Bile duct (tissue), 1 donor: ENCODE measurements around the genes ARL6IP1 and TMC7.

DNA sequence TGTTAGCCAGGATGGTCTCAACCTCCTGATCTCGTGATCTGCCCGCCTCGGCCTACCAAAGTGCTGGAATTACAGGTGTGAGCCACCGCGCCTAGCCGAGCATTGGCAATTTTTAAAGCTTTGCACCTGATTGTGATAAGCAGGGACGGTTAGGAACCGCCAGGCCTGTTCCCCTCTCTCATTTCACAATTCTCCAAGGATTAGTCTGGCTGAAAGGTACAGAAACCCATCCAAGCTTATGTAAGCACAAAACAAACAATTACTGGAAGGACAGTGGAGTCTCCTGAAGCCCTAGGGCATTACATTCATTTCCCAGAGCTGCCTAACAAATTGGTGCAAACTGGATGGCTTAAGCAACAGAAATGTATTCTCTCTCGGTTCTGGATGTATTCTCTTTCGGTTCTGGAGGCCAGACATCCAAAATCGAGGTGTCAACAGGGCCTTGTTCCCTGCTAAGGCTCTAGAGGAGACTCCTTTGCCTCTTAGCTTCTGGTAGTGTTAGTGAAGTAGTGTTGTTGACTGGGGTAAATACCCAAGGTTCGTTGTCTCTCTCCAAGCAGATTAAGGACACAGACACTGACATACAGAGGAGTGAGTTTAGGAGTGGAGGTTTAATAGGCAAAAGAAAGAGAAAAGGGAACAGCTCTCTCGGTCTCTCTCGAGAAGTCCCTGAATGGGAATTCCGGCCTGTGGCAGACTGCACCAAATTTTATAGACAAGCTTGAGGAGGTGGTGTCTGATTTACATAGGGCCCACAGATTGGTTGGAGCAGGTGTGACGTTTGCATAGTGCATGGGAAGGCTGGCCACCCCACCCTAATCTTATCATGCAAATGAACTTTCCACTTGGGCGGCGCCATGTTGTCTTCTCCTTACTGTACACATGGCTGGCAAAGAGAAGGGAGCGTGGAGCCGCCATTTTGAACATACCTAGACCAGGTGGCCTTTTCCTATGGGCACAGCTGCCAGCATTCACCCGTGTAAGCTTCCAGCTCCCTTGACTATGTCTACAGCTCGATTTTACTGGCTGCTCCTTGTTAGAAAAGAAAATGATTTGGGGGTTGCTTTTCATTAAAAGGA lies 66.4 kb downstream of the MARF1 start:
- PRO-cap: no peak

- PRO-cap: no peak
Measured at GRCh38 chr16:15634621-15635120, 8.3 kb downstream of the MARF1 start.

GRCh38 chr16:15704214-15704906 lies 54.3 kb downstream of the NDE1 start:
- PRO-cap: no peak

- PRO-cap: no peak
Measured at GRCh38 chr16:15960984-15961560, 11.7 kb downstream of the ABCC1 start.

DNA sequence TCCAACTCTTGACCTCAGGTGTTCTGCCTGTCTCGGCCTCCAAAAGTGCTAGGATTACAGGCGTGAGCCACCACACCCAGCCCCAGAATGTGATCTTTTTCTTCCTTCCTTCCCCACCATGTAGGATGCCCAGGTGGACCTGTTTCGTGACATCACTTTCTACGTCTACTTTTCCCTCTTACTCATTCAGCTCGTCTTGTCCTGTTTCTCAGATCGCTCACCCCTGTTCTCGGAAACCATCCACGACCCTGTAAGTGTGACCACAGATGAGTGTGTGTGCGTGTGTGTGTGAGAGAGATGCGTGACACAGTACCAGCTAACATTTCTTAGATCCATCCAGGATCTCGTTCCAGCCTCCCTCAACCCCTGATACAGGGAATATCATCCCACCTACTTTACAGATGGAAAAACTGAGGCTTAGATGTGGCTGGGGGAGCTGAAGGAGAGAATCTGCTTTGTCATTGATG lies 67.0 kb downstream of the ABCC1 start:
- PRO-cap: no peak

DNA sequence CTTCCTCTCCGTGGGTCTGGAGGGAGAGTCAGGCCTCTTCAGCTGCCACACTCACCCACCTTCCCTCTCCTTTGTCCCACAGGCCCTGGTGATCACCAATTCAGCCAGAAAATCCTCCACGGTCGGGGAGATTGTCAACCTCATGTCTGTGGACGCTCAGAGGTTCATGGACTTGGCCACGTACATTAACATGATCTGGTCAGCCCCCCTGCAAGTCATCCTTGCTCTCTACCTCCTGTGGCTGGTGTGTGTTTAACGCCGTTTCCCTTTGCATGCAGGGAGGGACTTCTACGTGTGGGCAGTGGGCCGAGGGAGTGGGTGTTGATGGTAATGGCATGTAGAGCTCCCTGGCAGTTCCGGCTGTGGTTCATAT lies 98.6 kb downstream of the ABCC1 start:
- PRO-cap: no peak

DNA sequence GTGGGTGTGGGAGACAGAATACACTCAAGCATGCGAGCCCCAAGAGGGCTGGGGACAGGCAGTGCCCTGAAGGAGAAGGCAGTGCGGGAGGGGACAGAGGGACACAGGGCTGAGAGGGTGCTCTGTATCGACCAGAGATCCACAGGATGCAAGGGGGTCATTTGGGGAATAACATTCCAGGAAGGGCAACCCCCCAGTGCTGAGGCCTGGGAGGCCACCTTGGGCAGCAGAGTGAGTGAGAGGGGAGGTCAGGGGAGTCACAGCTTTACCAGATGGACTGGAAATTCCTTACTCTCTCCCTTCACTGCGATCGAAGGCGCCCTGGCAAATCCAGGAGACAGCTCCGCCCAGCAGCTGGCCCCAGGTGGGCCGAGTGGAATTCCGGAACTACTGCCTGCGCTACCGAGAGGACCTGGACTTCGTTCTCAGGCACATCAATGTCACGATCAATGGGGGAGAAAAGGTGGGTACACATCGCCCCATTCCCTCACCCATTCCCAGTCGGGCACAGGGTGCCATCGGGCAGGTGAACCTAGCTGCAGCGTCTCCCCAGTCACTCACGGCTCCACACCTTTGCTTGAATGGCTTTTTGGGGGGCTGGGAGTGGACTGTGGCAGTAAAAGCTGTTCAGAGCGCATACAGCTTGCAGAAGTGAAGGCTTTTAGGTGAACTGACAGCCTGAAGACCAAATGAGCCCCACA lies 91.7 kb downstream of the ABCC6 start:
- PRO-cap: no peak

GRCh38 chr16:16159241-16159736 lies 64.0 kb downstream of the ABCC6 start:
- PRO-cap: no peak

- PRO-cap: no peak
Measured at GRCh38 chr16:17270445-17271112, 200.2 kb downstream of the XYLT1 start.

DNA sequence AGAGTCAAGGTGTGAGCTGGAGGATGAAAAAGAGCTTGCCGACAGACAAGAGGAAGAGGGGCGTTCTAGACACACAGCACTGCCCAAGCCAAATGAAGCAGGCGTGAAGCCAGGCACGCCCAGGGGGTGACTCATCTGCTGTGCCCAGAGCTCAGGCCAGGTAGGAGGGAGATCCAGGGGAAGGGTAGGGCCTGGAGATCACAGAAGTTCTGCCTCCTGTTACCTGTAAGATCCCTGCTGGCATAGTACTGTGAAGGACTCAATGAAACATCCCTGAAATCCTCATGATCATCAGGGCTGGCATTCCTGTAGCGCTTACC lies 158.7 kb downstream of the XYLT1 start:
- PRO-cap: no peak

DNA sequence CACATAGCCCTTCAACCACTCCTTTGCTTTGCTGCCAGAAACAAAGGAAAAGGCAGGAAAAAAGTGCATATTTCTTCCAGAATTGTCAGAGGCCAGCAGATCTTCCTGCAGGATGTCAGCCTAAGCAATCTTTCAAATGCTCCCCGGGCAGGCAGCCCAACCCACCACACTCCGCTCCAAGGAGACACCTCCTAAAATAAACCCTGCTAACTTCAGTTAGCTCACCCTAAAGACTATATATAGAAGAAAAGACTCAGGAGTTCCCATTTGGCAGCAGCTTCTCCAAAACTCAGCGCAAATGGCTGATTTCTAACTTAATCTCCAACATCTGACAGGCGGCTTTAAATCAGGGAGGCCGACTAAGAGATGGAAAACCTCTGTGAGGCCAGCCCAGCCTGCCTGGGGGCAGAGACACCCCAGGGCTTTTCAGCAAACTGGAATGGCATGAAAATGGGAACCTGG lies 91.7 kb downstream of the XYLT1 start:
- PRO-cap: no peak

DNA sequence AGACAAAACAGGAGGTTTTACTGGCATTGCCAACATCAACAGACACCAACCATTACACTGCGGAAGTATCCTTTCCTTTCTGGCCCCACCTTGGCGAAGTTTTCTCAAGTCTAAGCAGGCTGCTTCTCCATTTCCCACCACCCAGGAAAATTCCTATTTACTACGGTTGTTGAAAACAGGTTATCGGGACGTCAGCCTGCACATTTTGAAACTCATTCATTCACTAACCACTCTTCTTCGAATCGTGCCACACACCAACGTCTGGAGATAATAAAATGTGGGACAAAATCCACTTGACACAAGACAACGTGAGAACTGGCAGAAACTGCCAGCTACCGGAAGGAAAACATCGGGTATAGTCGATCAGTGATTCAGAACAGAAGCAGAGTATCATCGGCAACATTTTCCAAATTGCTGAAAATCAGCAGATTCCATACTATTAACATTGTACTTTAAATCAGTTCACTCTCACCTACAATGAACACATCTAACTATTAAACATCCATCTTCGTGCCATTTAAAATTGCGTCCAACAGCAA lies 935 bp downstream of the RPS15A start:
- PRO-cap: no peak

DNA sequence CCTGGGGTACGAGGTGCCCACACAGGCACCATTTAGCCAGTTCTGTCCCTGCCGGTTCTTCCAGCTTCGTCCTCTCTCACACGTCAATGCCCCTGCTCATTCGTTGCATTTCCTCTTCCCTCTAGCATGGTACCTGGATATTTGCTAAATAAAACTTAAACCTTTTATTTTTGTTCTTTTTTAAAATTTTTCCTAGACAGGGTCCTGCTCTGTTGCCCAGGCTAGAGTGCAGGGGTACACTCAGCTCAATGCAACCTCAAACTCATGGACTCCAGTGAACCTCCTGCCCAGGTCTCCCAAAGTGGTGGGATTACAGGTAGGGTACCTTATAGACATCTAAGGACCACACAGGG lies 1.1 kb upstream of the RPS15A start:
- PRO-cap: no peak

GRCh38 chr16:18794539-18794759 lies 4.3 kb upstream of the RPS15A start:
- PRO-cap: no peak

- PRO-cap: bidirectional peak, plus-strand start at chr16:18801179, minus-strand start at chr16:18801171; bidirectional peak, plus-strand start at chr16:18801830, minus-strand start at chr16:18801547
Measured at GRCh38 chr16:18800465-18801726, at the start of gene ARL6IP1. ARL6IP1 (minus strand) TSS chr16:18801549.

DNA sequence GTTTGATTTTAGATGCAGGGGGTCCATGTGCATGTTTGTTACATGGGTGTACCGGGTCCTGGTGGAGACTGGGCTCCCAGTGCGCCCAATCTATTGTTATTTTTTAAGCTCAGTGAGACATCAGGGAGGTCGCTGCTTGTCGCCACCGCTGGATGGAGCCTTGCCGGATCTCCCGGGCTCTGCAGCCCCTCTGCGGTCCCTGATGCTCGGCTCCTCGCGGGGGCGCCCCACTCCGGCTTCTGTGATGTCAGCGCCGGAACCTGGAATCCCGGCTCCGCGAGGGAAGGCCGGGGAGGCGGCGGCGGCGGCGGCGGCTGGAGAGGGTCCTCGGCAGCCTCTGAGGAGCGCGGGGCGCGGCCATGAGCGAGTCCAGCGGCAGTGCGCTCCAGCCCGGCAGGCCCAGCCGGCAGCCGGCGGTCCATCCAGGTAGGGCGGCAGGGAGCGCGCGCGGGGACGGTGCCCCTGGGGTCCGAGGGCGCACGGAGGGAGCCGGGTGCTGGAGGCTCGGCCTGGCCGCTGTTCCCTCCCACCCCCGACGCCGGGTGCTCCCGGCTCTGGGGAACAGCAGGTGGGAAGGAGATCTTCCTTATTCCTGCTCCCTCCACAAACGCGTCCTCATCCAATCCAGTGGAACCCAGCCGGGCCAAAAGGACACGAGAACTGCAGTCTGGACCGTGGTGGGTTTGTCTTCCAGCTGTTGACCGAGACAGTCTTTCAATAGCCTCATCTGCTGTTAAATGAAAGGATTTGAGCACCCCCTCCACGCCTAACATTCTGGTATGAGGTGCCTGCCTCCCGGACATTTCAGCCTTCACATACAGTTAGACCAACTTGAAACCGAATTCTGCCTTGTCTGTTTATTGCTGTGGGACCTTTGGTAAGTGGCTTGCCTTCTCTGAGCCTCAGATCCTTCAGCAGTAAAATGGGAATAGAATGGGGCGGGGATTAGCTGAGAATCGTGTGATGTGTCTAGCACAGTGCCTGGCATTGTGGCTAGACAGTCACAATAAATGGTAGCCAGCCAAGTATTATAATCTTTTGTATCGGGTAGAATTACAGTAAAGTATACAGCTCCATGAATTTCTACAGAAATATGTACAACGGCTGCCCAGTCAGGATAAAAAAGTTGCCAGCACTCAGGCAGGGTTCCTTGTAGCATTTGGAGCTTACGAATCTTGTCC lies at the start of gene TMC7:
Gene TMC7, plus strand, starts transcription at position 230 of the 1,181 bp plus-strand sequence.
- PRO-cap: unidirectional peak, plus-strand start at position 293 of the sequence; unidirectional peak, minus-strand start at position 556 of the sequence

DNA sequence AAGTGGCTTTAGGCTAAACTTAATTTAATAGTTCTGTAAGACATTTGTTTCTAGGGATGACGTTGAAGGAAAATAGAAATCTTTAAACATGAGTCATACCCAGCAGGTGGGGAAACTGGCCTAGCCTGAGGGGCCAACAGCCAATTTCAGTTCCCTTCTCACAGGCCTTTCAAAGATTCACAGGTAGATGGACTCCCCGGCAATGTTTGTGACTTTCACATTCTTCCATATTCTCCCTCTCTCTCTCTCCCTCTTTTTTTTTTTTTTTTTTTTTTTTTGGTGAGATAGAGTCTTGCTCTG lies 18.0 kb upstream of the ITPRIPL2 start:
- PRO-cap: no peak

DNA sequence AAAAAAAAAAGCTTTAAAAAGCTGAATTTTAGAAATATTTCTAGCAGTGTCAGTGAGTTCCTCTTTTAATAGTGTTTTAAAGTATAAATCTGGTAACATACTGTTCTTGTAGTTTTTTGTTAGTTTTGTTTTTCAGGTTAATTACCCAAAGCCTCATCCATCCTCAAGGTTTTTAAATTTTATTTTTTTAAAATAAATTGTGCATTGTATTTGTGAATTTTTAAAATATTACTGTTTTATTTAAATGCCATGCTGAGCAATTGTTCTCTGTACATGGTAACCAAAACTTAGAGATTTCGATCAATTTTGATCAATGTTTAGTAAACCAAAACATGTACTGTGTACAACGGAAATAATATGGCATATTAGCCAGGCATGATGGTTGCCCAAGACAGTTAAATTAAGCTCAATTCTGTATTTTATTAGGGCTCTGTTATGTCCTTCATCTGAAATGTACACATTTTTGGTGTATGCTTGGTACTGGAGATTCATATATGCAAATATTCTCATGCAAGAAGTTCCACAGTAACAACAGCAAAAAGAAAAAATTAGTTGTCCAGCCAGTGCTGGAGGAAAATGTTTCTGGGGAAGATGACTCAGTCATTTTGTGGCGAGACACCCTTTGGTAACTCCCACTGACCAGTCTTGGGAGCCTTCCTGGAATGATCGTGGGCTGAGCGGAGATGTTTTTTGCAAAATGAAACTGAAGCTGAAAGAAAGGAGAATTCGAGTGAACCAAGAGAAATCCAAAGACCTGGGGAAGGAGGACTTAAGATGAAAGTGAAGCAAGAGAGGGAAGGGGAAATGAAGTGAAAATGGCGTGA lies 4.9 kb downstream of the ITPRIPL2 start:
- PRO-cap: bidirectional peak, plus-strand start at position 652 of the sequence, minus-strand start at position 578 of the sequence

- PRO-cap: no peak
Measured at GRCh38 chr16:19119326-19119993, 5.7 kb downstream of the ITPRIPL2 start.

DNA sequence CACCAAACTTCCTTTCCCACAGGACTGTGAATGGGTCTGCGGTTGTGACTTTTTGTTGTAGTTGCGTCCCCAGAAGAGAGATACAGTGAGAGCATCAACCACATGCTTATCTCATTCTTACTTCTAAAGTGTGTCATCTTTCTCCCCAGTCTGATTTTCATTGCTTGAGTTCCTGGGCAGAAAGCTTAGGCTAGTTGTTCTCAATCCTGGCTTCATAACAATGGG lies 13.5 kb downstream of the ITPRIPL2 start:
- PRO-cap: no peak